GM19239 (cell line): ENCODE measurements around the gene ABCG2.

- RRBS, result no CpG with 5 or more reads among the region's 3 CpGs
These were observed 28.0 kb downstream of the PKD2 start for GRCh38 chr4:88035369-88035909.

DNA sequence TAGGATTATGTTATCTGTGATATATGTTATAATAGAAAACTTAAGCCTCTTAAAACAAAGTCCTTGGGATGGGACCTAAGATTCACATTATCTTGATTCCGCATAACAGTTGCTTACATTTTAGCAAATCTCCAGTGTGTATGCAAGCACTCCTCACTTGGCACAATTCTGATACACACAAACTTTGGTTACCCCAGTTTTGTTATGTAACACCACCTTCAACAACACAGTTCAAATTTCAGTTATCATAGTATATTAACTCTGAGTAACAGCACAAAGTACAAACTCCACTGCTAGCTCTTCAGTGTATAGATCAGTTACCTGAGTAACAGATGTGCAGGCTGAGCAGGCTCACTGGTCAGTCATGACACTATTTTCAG lies 55.3 kb downstream of the PKD2 start:
- RRBS, result no CpG with 5 or more reads among the region's 1 CpG

DNA sequence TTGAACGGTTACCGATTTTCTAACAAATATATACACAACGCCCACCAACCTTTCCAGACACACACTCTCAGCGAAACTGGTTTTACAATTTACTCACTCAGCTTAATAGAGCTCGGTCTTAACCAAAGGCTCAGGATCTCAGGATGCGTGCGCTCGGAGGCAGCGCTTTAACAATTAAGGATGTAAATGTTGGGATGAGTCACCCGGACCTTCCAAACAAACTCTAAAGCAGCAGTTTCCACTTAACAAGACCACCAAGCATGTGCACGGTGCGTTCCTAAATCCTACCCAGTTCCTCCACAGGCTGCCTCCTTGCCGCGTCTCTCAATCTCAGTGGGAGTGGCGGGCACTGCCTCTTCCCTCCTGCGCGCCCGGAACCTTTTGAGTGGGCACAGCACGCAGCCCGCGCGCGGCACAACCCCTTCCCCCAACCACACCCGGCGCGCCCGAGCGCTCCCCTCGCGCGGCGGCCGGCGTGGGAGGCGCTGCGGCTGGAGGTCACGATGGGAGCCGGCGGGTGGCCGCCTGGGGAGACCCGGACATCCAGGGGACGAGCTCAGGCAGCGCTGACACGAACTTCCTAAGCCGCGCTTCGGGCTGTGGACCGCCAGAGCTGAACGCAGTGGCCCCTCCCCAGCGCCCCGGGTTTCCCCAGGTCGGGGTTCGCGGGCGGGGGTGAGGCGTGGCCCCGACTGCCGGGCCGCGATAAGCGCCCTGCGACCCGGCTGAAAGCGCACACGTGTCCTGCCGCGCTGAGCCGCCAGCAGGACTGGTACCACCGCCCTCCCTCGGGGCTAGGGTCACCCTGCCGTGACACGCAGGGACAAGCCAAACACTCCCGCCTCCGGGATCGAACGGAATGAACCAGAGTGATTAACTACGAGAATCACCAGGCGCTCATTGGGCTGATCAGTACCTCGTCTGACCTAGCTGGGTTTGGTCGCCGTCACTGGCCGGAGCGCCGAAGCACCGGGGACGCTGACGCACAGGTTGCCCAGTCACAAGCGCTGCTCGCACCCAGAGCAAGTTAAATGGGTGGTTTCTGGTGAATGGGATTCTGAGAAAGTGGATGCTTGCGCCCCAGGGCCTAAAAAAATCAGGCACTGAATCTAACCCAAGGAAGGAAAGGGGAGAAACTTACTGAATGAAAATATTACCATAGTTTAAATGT lies at the start of gene ABCG2:
ABCG2 (minus strand) TSS at position 351 of the 1,171 bp plus-strand sequence.
- RRBS, result 7% methylated on average over 32 of the region's 90 CpGs

- RRBS, result no CpG with 5 or more reads among the region's 5 CpGs
These were observed 6.6 kb upstream of the PPM1K start for GRCh38 chr4:88290841-88291409.

DNA sequence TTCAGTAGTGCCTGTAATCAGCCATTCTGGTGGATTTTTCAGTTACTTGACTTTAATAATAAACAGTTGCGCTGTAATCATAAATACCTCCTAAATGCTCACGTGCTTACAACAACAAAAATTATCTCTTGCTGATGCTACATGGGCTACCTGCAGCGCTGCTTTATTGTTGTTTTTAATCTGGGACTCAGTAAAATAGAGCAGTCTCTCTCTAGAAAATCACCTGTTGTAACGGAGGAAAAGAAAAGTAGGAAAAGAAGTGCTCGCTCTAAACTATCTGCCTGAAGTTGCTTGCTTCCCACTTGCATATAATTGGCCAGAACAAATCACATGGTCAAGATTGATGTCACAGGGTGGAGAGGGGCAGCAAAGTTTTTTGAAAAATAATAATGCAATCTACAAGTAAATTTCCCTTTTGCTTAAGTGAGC lies 8.3 kb upstream of the HERC6 start:
- RRBS, result no CpG with 5 or more reads among the region's 5 CpGs

DNA sequence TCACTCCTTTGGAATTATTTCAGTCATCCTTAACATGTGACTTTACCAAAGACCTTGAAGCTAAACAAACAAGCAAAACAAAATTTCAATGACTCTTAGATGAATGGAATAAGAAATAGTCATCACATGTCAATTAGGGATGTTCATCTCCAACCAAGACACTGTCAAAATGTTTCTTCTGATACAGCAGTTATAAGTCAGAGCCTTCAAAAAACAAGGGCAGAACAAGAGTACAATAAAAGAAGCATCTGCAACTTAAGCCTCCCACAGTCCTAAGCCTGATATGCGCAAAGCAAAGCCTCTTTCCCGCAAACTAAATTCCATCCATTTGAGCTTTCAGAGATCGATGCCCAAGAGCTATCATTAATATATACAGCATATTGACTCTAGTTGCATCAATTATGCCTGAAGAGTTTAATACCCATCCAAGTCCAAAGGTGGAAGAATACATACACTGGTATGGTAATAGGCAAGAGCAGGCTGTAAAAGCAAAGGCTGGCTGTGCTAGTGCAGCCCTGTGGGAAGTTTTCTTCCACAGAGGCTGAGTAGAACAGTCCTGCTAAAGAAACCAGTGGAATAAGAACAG lies 2.3 kb downstream of the PIGY start:
- RRBS, result no CpG with 5 or more reads among the region's 3 CpGs

GRCh38 chr4:88591560-88592075 lies 662 bp upstream of the HERC3 start:
- RRBS, result 1% methylated on average over 16 of the region's 27 CpGs

- RRBS, result no CpG with 5 or more reads among the region's 12 CpGs
These were observed 30.1 kb upstream of the NAP1L5 start for GRCh38 chr4:88727542-88728289.

DNA sequence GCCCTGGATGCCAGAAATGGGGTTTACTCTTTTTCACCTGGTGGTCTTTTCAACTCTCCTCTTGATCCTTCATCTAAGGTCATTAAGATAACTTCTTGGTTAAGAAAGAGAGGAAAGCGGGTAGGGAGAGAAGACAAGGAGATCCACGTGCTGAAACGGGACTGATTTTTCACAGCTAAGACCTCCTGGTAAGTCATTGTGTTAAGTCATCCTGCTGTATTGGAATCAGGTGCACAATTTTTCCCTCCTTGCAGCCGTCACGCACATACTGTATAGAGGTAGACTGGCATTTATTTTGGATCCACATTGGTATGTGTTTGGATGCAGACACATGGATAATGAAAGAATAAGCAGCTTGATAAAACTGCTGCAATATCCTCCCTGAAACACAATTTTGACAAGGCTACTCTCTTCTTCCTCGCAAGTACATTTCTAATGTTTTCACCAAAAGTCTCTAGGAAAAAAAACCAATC lies 60.1 kb upstream of the NAP1L5 start:
- RRBS, result no CpG with 5 or more reads among the region's 6 CpGs

GRCh38 chr4:88758624-88759769 lies 61.4 kb upstream of the NAP1L5 start:
- RRBS, result no CpG with 5 or more reads among the region's 15 CpGs

- RRBS, result no CpG with 5 or more reads among the region's 4 CpGs
These were observed 56.0 kb downstream of the FAM13A start for GRCh38 chr4:89000787-89001507.

DNA sequence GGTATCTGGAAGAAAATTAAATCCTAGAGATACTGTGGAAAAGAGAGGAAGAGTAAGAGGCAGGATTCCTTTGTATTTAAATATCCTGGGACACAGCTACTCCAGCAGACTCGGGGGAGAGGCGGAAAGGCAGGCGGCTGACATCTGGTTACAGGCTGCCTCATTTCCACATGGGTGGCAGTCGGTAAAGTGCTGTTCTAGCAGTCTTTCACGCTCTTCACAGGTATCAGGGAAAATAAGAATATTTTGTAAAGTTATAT lies 1.5 kb upstream of the TIGD2 start:
- RRBS, result no CpG with 5 or more reads among the region's 5 CpGs

DNA sequence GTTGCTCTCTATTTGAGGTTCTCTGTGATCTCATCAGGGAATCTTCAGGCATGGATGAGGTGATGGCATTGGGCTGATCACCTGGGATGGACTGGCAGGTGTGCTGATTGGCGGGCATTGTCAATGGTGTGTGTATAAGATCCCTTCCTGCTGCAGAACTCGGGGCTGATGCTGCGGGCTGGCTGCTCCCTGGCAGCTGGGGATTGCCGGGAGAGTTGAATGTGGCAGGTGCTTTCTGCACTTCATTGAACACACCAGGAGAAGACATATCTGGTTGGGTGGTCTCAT lies 58.0 kb downstream of the GPRIN3 start:
- RRBS, result no CpG with 5 or more reads among the region's 4 CpGs

DNA sequence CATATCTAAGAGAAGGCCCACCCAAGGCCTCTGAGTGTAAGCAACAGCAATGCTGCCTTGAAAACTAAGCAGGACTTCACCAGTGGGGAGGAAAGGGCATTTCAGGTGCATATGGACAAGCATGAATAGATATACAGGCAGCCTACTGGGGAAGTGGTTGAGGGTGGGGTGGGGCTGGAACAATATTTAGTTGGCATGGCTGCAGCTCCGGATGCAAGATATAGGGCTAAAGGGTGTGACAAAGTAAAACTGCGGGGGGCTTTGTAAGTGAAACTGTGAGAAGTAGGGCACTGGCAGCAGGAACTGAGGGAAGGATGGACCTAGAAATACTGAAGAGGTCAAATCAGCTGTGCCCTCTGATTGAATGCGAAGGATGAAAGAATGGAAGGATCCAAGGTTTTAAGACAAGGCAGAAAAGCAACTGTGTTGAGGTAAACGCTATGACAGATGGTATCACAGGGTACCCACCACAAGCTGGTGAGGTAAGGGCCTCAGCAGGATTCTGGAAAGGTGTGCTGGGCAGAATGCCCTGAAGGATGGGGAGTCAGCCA lies 23.9 kb downstream of the GPRIN3 start:
- RRBS, result no CpG with 5 or more reads among the region's 4 CpGs

GRCh38 chr4:89331551-89332157 lies 24.1 kb upstream of the GPRIN3 start:
- RRBS, result no CpG with 5 or more reads among the region's 5 CpGs

DNA sequence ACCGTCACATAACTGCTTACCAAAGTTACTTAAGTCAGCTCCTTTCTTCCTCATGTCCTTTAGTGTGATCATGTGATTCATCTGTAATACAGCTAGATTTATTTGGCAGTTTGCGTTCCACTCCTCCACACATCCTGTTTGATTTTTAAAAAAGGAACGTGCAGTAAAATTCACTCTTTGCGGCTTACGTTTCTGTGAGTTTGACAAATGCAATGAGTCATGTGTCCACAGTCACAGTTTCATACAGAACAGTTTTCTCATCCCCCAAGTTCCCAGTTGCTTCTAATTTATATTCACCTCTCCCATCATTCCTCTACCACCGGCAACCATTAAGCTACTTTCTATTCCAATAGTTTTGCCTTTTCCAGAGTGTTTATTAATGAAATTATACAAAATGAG lies 162.5 kb upstream of the GPRIN3 start:
- RRBS, result no CpG with 5 or more reads among the region's 6 CpGs

DNA sequence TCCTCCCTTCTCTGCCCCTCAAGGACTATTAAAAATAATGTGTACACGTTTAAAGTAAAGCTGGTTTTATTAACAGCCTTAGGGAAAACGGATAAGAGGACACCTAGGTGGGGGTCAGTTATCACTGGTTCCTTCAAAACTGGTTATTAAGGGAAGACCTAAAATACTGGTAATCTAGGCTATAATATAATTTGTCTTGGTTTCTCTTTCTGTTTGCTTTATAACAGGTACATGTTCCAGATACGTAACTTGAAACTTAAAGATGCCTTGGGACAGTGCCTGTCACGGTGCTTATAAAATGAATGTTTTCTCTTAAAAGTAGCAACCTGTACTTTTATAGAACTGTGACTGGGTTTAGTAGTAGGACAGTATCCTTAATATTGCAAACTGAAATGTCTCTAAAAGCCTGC lies 1.9 kb downstream of the CCSER1 start:
- RRBS, result no CpG with 5 or more reads among the region's 4 CpGs

- RRBS, result no CpG with 5 or more reads among the region's 2 CpGs
These were observed 405.5 kb downstream of the CCSER1 start for GRCh38 chr4:90532772-90532971.

- RRBS, result no CpG with 5 or more reads among the region's 2 CpGs
These were observed 1015.9 kb downstream of the CCSER1 start for GRCh38 chr4:91143181-91143484.

DNA sequence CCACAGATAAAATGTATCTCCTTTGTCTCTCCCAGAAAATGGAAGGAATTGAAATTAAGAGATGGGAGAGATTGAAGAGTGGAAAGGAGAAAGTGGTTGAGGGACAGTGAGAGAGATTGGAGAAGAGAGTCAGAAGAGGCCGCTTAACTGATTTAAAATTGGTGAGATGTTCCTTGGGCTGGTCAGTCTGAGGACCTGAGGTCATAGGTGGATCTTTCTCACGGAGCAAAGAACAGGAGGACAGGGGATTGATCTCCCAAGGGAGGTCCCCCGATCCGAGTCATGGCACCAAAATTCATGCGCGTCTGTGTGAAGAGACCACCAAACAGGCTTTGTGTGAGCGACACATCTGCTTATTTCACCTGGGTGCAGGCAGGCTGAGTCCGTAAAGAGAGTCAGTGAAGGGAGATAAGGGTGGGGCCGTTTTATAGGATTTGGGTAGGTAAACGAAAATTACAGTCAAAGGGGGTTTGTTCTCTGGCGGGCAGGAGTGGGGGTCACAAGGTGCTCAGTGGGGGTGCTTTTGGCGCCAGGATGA lies 140.2 kb downstream of the GRID2 start:
- RRBS, result no CpG with 5 or more reads among the region's 12 CpGs